ENCODE measurements around a stretch of chr15.

GRCh38 chr15:28819019-28819603 is 29.3 kb downstream of the GOLGA6L7 start:
- PRO-cap, result no peak
- RAMPAGE, long total RNA, 3 experiments, result no peak in any of the 3 experiments

DNA sequence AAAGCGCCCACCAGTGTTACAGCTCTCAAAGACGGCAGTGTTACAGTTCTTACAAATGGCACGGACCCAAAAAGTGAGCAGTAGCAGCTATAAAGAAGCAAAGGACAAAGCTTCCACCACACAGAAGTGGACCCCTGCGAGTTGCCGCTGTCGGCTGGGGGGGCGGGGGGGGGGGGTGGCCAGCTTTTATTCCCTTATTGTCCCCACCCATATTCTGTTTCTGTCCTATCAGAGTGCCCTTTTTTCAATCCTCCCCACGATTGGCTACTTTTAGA is 86.5 kb upstream of the ENTREP2 start:
- PRO-cap, result no peak
- RAMPAGE, long total RNA, 3 experiments, result no peak in any of the 3 experiments

GRCh38 chr15:29800386-29801009 is 21.8 kb downstream of the TJP1 start:
- PRO-cap, result no peak
- RAMPAGE, long total RNA, 3 experiments, result no peak in any of the 3 experiments

DNA sequence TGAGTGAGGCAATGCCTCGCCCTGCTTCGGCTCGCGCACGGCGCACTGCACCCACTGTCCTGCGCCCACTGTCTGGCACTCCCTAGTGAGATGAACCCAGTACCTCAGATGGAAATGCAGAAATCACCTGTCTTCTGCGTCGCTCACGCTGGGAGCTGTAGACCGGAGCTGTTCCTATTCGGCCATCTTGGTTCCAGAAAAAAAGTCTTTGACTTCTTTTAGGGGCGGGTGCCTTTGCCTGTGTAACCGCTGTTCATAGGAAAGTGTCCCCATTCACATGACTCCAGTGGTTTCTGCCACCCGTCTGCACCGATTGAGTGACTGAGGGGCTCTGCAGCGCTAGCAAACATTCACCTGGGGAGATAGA is 46.2 kb downstream of the CHRFAM7A start:
- PRO-cap, result no peak
- RAMPAGE, long total RNA, 3 experiments, result no peak in any of the 3 experiments

DNA sequence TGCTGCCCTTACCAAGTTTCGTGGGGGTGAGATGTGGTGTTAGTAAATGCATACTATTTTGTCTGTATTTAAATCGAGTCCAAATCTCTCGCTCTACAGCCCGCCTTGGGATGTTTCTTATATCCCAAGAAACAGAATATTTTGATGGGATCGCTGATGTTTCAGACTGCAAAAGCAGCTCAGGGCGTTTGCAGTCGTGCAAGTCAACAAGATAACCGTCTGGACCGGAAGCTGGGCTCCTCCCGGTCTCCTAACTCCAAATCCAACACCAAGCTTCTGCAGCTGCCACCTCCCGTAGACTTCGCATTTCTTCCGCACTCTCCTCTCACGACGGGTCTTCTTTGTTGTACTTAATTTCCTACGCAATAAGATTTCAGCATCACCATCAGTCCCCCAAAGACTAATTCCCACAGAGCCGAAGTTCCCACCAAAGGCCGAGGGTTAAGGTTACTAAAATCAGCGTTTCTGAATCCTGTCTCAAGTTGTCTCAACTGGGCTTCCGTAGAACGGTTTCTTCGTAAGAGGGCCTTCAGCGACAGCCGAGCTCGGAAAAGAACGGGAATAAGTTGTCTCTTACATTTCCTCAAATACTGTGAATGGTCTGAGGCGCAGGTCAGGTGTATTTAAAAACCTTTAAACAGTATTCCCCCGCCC is 21.6 kb downstream of the GOLGA8H start:
- PRO-cap, result bidirectional peak, plus-strand start at position 538 of the sequence, minus-strand start at position 267 of the sequence
- RAMPAGE, long total RNA, 3 experiments, result start-site peak on the minus strand in 2 of 3 experiments, centred at positions 447 to 489 of the sequence, 26 to 33 reads per replicate

DNA sequence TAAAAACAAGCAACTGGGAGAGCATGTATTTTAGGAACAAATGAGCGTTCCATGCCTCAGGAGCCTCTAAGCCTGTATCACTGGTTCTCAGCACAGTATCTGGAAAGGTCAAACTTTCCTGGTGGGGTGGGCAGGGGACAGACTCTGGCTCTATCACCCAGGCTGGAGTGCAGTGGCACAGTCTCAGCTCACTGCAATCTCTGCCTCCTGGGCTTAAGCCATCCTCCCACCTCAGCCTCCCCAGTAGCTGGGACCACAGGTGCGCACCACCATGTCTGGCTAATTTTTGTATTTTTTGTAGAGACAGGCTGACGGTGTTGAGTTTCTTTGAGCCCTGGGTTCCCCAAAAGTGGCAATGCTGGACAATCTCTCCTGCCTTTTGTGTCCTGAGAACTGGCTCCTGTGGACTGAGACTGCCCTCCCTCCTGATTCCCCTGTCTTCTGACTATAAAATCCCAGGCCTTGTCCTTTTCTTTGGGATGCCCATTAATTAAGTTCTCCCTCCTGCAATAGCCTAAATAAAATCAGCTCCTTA is 42.0 kb downstream of the FAN1 start:
- PRO-cap, result no peak
- RAMPAGE, long total RNA, 3 experiments, result no peak in any of the 3 experiments

DNA sequence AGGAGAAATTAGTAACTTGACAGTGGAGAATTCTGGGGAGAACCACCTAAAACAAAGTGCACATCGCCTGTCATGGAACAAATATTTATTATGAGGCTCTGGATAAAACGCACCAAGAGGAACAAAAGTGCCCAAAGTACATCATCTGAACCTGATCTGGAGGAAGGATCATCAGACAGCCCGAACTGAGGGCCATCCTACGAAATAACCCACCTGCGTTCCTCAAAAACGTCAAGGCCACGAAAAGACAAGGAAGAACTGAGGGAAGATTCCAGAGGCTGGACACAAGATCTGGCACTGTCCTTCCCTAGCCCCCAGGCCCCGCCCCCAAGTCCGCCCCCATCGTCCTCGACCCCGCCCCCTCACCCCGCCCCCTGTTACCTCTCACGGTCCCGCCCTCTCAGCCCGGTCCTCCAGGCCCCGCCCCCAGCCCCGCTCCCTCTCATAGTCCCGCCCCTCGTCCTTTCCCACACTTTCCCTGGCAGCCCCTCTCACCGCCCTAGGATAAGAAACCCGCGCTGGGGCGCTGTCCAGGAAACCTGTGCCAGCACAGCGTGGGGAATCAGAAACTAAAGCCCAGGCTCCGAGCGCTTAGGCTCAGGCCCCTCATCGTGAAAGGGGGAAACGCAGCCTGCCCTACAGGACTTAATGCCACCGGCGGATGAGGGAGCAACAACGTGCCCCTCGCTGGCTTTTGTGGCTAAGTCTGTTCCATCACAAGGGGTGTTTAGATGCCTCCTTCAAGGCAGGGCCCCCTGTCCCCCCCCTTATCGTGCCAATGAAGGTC is 21.0 kb downstream of the TRPM1 start:
- PRO-cap, result no peak
- RAMPAGE, long total RNA, 3 experiments, result no peak in any of the 3 experiments

DNA sequence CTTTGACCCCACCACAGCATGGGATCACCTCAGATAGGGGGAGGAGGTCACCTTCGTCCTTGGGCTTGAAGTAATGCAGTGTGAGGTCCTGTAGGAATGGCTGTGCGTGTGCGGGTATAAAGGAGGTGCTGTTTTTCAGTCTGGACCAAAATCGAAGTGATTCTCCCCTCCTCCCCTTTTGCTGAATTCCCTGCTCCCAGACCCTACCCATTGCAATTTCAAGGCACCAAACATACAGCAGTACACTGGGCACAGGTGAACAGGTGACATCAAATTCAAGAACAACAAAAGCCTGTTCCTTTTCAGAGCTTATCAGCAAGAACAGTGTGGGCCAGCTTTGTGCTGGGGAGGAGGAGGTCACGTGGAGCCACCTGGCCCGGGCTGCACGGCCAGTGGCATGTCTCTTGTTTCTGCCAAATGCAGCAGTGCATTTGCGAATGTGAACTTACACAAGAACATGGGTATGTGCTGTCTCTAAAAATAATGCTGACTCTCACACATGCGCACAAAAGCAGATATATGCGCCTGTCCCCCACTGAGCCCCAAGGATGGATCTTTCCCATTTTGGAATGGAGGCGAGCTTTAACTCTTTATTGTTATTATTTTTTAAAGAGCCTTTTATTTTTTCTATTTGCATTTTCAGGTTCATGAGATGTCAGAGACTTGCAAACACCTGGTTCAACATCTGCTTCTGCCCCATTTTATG is 57.7 kb upstream of the TRPM1 start:
- PRO-cap, result no peak
- RAMPAGE, long total RNA, 3 experiments, result no peak in any of the 3 experiments

DNA sequence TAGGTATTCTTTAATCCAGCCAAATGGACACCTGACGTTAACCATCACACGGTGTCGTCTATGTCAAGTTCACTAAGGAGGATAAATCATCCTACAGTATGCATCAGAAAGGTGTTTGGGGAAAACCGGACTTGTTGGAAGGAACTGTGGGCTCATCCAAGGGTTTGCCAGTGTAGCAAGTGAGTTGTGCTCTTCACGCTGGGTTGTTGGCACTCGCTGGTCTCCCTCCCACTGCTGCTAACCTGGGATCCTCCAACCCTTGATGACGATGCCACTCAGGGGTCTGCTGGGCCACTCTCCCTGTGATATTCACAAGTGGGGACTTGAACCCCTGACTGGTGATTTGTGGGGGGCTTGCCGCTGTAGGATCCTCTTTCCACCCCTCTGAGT is 102.7 kb upstream of the TRPM1 start:
- PRO-cap, result no peak
- RAMPAGE, long total RNA, 3 experiments, result no peak in any of the 3 experiments

- PRO-cap, result no peak
- RAMPAGE, long total RNA, 3 experiments, result no peak in any of the 3 experiments
These were observed 110.0 kb upstream of the KLF13 start for GRCh38 chr15:31216694-31216922.

GRCh38 chr15:31329125-31329541 is 2.5 kb downstream of the KLF13 start:
- PRO-cap, result no peak
- RAMPAGE, long total RNA, 3 experiments, result no peak in any of the 3 experiments

DNA sequence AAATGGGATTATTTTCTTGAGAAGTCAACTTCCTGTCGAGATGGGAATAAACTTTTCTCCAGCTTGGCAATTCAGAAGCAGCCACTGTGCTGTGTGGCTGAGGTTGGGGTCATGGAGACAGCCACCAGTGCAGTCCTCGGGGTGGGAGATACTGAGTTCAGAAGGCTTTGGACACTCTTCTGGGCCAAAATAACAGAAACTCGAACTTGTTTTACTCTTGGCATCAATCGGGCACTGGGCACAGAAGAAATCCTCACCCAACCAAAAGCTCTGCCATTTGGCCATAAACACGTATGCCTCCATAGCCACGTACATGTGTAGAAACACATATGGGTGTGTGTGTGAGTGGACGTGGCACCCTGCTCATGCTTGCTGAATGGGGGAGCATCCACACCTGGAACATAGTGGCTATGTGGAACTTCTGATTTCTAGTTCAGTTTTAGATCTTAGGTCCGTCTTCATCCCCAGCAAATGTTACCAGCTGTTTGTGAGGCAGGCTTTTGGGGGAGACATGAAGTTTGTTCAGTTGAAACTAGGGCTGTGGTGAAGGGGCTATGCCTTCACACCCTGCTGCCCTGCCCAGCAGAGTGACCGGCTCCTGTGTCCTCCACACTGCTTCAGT is 8.2 kb downstream of the KLF13 start:
- PRO-cap, result no peak
- RAMPAGE, long total RNA, 3 experiments, result no peak in any of the 3 experiments

DNA sequence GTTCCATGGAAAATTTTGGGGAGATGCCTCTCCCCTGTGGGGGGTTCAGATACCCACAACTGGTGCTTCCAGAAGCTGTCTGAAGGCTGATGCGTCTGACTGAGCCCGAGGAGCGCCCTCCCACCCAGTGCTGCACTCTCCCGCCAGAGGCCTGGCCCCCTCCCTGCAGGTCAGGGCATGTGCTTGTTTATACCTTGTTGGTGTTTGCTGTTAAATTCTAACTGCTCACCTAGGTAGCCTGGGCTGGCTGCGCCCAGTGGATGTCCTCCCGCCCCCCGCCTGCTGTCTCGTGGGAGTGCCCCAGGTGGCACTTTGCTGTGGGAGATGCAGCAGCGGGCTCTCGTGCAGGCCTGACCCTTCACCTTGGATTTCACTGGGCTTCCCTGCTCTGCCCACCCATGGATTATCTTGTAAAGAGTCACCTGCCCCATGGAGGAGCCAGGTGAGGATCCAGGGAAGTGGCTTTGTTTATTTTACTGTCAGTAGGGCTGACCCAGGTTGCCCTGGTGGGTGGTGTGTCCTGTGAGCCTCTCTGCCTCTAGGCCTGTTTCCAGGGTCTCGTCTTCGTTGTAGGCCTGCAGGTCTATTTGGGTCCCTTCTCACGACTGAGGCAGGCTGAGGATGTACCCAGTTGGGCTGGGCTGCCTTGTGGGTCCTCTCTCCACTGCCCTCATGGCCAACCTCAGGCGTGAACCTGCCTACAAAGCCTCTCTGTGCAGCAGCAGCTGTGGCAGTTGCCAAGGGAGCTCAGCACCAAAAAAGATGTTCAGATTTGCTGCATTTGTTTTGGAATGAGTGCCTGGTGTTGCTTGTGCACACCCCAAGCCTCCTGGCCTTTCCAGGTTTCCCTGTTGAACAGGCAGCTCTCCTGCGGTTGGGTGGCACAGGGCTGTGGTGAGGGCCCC is 13.2 kb downstream of the KLF13 start:
- PRO-cap, result no peak
- RAMPAGE, long total RNA, 3 experiments, result no peak in any of the 3 experiments

DNA sequence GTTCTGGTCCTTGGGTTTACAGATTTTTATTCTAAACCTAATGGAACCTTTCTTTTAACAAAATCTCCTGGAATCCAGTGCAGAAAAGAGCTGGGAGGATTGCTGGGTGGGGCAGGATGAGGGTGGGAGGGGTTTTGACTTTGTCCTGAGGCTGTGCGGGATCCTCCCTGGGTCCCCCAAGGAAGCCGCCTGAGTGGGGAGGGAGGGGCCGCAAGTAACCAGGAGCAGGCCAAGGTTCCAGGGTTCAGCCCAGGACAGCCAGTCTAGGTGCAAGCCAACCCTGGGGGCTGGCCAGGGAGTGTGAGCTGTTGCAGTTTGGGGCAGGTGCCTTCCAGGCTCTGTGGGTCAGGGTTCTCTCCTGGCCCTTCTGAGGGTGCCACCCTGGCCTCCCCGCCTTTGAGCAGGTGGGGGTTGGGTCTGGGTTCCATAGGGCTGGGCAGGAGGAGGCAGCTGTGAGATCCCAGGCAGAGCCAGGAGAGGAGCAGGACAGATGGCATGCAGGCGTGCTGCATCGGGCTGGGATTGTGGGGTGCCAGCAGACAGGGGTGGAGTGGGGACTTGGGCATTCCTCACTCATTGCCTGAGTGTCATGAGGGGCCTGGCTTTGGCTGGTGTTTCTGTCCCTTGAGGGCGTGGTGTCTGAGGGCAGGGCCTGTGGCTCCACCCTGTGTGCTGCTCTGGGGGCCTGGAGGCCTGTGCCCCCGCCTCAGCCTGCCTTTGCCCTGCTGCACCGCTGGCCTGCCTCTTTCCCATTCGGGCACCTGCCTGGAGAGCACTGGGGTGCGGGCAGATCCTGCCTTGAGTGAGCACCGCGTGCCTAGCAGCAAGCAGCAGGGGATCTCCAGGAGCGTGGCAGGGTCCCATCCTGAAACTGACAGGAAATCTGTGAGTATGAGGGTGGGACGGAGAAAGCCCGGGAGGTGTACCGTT is 18.3 kb downstream of the KLF13 start:
- PRO-cap, result no peak
- RAMPAGE, long total RNA, 3 experiments, result start-site peak on the plus strand in 1 of 3 experiments, centred at position 743 of the sequence, 21 reads per replicate

- PRO-cap, result no peak
- RAMPAGE, long total RNA, 3 experiments, result no peak in any of the 3 experiments
These were observed 28.3 kb downstream of the KLF13 start for GRCh38 chr15:31354690-31355553.

DNA sequence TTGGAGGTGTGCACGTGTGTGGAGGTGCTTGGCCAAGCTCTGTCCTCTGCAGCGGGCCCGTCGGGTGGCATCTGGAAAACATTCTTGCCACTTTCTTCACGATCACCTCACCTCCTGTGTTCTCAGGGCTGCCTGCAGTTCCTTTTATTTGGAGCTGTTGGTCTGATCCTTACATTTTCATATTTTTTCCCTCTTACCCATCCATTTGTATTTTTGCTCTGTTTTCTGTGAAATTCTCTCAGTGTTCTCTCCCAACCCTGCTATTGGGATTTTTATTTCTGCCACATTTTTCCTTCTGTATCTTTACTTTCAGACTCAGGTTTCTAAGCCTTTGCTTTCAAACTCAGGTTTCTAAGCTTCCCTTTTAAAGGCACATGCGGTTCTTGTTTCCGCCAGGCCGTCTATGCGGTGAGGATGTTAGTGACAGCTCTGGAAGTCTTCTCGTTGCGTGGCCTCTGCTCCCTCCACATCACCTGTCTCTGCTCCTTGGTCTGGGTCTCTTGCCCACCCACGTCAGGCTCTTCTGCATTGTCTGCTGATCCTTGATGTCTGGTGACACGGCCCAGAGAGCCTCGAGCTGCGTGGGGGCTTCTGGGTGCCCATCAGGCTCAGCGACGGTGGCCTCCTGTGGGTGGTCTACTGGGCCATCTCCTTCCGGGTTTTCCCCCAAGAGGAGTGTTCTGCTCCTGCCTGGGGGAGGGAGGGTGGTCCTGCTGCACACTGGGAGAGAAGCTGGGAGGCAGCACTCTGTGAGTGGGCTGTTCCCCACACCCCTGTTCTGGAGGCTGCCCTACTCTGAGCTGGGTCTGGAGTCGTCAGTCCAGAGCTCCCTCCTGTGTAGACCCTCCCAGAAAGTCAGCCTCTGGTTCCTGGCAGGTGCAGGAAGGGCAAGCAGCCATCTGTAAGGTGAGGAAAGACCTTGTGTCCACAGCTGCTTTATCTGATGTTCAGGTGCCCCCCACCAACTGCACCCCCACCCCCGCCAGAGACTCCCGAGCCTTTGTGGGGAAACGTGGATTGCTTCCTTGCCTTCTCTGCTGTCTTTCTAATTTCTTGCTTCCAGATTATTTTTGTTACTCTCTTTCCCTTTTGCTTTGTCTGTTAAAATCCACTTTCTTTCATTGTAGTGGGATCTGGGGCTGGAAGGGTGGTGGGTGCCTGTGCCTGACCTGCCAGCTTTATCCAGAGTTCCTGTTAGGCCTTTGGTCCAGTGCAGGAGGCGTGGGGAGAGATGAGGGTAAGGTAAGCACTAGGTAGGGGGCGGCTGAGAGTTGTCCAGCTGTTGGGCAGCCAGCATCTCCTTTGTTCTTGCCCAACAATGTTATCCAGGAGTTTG is 30.7 kb downstream of the KLF13 start:
- PRO-cap, result no peak
- RAMPAGE, long total RNA, 3 experiments, result start-site peak on the plus strand in 1 of 3 experiments, centred at position 1,019 of the sequence, 10 reads per replicate

GRCh38 chr15:31378662-31379549 is 52.3 kb downstream of the KLF13 start:
- PRO-cap, result bidirectional peak, plus-strand start at chr15:31379343, minus-strand start at chr15:31379320
- RAMPAGE, long total RNA, 3 experiments, result no peak in any of the 3 experiments

DNA sequence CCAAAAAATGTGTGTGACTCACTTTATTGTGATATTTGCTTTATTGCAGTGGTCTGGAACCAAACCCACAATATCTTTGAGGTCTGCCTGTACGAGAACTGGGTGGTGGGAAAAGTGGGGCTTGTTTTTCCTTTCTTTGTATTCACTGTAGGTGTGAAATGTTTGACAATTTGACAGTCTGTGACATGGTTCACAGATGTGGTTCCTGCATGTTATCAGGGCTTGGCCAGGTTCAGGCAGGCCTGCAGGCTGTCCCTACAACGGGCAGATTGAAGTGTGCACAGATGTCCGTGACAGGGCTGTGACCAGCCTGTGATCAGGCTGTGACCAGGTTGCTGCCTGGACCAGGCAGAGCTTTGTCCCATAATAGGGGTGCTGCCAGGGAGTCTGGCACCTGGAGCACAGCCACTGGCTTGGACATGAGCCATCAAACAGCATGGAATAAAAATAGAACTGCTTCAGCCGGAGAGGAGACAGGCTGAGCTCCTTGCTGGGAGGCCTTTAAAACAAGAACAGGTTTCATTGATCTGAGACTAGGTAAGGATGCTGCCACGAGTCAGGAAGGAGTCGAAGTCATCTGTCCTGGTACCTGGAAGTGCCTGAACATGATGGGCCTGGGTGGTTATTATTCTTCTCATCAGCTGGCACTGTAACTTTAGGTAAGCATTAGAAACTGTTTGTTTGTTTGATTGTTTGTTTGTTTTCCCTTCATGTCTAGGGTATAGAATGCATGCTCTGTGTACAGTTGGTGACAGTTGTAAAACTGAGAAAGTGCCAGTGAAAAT is 61.1 kb downstream of the KLF13 start:
- PRO-cap, result no peak
- RAMPAGE, long total RNA, 3 experiments, result no peak in any of the 3 experiments

DNA sequence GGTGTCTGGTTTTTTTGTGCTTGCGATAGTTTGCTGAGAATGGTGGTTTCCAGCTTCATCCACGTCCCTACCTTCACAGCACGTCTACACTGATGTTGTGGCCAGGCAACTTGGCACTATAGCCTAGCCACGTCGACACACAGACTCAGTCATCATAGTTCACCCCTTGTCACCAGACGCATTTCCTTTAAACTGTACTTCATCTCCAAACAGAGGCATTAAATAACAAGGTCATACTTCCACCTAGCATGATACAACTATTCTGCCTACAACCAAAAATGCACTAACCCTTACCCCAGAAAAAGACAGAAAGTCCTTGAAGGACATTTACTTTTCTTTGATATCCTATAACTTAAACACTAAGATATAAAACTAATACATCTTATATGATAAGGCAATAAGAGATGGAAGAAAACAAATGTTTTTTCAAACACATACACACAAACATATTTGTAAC is 121.4 kb downstream of the KLF13 start:
- PRO-cap, result no peak
- RAMPAGE, long total RNA, 3 experiments, result no peak in any of the 3 experiments

DNA sequence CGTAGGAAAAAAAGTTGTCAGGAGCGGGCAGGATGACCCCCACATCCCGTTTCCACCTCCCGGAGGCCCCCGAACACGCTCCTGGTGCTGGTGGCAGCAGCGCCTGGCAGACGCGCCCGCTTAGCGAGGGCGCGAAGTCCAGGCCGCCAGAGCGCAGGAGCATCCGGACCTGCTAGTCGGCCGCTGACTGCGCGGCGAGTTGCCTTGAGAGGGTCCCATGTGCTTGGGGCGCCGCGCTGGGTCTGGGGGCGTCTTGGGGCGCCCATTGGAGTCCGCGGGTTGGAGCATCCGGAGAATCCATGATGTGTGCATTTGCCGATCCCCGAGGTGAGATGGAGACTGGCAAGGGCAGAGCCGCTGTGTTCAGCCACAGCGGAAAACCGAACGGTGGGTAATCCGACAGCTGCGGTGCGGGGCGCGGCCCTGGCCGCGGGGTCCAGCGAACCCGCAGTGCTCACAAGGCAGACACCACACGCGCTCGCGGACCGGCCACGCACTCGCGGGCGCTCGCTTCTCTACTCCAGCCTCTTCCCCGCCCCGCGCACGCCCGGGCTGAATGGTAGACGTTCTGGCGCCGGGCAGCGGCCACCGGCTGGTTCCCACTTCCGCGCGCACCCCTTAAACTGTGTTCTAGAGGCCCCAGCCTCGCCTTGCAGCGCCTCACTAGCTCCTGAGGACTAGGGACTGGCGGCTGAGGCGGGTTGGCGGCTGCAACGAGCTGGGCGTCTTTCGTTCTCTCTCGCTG is 744 bp downstream of the GREM1 start:
- PRO-cap, result no peak
- RAMPAGE, long total RNA, 3 experiments, result no peak in any of the 3 experiments